ENCODE measurements around the genes NAA25 and TPCN1.

GRCh38 chr12:111413584-111414163 is 8.0 kb downstream of the SH2B3 start:
- RRBS, result no CpG with 5 or more reads among the region's 10 CpGs

DNA sequence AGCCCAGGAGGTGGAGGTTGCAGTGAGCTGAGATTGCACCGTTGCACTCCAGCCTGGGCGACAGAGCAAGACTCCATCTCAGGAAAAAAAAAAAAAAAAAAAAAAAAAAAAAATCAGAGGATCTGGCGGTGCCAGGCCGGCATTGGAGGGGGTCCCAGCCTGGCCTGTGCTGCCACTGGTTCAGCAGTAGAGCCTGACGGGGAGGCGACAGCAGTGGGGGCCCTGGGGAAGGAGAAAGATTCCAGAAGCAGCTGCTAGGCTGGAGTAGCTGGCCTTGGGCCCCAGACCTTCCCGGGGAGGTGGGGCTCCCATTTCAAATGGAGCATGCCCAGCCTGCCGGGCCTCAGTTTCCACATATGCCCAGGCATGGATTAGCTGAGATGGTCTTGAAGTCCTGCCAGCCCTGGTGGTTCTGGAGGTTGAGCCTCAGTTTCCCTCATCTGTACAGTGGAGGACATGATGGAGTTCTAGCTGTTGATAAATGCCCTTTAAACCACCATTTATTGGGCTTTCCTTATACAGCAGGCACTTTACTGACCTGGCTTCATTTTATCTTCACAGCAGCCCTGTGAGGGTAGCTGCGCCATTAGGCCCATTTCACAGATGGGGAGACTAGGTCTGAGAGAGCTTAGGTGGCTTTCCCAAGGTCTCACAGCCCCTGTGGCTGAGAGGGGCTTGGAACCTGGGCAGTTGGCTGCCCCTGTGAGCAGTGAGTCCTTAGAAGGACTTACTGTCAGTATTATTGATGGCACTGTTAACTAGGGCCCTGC is 21.8 kb downstream of the SH2B3 start:
- RRBS, result no CpG with 5 or more reads among the region's 9 CpGs

- RRBS, result no CpG with 5 or more reads among the region's 3 CpGs
Observed at GRCh38 chr12:111664735-111665615, 20.8 kb downstream of the BRAP start.

GRCh38 chr12:111775198-111776554 is 8.9 kb downstream of the ALDH2 start:
- RRBS, result no CpG with 5 or more reads among the region's 22 CpGs

DNA sequence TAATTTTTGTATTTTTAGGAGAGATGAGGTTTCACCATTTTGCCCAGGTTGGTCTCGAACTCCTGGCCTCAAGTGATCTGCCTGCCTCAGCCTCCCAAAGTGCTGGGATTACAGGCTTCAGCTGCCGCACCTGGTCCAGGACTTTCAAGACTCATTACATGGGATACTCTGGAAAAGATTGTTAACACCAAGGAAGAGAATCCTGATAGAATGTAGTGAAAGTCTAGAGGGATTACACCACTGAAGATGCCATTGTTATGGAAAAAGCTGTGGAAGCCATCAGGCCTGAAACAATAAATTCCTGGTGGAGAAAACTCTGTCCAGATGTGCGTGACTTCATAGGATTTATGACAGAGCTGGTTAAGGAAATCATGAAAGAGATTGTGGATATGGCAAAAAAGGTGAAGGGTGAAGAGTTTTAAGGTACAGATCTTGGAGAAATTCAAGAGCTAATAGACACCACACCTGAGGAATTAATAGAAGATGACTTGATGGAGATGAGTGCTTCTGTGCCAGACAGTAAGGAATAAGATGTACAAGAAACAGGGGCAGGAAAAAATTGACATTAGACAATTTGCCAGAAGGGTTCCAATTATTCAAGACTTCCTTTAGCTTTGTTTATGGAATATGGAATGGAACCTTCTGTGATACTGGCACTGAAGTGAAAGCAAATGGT is 9.6 kb downstream of the MAPKAPK5 start:
- RRBS, result no CpG with 5 or more reads among the region's 3 CpGs

DNA sequence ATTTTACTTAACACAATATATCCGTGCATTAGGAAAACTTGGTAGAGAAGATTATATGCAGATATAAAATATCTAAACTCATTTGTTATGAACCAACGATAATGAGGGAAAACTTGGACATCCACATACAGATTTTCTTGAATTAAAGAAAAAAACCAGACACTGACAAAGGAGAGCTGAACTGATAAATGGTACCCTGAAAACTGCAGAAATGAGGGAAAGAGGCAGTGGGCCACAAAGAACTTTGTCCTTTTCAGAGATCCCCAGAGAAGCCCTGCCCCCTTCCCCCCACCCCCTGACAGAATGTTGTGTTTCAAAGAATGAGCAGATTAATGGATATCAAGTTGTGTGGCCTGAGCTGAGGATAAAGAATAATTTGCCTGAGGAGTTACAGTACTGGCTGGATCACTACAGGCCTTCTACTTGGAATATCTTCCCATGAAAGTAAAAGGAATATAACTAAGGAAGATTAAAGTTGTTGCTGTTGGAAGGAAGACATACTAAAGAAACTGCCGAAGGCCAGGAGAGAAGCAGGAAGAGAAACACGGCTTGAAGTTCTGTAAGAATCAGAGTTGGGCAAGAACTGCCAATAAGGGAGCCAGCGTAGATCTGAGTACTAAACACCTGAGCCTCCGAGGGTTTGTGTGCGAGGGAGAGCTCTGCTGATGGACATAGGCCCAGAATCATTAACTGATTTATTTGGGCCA is 56.7 kb downstream of the MAPKAPK5 start:
- RRBS, result no CpG with 5 or more reads among the region's 7 CpGs

DNA sequence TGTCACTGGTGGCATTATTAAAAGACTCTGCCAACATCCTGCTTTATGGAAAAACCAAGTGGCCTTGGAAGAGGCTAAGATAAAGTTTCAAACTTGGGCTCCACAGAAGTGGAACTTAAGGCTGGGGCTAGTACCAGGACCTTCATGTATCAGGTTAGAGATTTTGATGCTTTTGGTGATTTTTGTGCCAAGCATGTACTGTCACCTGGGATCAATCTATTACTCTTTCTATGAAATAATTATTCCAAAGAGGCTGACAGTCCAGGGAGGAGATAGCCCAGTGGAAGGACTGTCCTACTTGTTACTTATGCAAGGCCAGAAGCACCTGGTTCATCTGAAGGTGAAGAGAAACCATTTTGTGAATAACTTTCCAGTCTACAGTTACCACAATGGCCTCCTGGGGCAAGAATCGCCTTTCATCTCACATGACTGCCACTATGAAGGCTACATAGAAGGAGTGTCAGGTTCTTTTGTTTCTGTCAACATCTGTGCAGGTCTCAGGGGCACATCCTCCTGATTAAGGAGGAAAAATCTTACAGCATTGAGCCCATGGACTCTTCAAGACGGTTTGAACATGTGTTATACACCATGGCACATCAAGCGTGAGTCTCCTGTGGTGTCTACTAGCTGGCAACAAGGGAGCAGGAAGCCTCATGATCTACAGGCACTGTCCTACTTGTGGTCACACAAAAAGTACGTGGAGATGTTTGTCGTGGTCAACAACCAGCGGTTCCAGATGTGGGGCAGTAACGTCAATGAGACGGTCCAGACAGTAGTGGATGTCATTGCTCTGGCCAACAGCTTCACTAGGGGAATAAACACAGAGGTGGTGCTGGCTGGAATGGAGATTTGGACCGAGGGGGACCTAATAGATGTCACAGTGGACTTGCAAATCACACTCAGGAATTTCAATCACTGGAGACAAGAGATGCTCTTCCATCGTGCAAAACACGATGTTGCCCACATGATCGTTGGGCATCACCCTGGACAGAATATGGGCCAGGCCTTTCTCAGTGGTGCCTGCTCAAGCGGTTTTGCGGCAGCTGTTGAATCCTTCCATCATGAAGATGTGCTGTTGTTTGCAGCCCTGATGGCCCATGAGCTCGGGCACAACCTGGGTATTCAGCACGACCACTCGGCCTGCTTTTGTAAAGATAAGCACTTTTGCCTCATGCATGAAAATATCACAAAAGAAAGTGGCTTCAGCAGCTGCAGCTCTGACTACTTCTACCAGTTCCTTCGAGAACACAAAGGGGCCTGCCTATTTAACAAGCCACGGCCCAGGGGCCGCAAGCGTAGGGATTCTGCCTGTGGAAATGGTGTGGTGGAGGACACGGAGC is 57.7 kb downstream of the MAPKAPK5 start:
- RRBS, result no CpG with 5 or more reads among the region's 22 CpGs

DNA sequence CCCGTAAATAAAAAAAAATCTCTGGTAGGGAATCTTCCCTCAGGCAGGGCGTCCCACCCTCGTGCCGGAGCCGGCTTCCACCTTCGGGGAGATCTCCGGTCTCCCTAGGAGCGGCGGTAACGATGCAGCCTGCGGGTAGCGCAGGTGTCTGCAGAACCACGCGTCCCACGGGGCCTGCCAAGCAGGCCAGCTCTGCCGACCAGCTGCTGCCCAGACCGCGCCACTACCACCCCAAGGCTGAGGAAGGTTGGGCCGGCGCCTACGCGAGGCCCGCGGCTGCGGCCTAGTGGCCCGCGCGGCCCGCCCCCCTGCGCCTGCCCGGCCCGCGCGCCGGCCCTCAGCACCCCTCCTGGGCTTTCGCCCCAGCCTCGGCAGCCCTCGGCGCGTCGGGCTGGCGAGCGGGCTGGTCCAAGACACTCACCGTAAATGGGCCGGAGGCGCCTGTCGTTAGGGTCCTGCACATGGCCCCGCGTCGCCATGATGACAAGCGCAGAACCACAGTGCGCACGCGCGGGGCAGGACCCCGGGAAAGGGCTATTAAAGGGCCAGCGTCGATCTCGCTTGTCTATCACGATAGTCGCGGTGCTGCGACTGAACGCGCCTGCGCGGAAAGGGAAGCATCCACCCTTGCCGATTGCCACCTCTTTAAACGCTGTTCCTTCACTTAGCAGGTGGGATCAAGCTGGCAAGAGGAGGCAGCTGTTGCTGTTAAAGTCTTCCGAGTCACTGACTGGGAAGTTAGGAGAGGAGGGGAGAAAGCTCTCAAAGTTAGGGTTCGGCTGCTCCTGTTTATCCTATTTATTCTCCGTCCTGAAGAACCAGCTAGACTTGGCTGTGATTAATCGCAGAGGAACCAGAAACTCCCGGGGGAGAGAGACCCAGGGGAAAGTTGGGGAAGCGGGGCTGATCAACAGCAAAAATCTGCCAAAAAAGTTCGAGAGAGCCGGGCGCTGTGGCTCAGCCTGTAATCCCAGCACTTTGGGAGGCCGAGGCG is at the start of gene NAA25:
Gene NAA25, minus strand, starts transcription at position 489 of the 994 bp plus-strand sequence.
- RRBS, result 1% methylated on average over 29 of the region's 80 CpGs

- RRBS, result no CpG with 5 or more reads among the region's 9 CpGs
Observed at GRCh38 chr12:112282754-112283514, 99.3 kb downstream of the HECTD4 start.

- RRBS, result no CpG with 5 or more reads among the region's 3 CpGs
Observed at GRCh38 chr12:112283954-112284712, 98.1 kb downstream of the HECTD4 start.

GRCh38 chr12:112803669-112804045 is 12.1 kb downstream of the RPH3A start:
- RRBS, result no CpG with 5 or more reads among the region's 3 CpGs

GRCh38 chr12:112839356-112839757 is 47.8 kb downstream of the RPH3A start:
- RRBS, result no CpG with 5 or more reads among the region's 2 CpGs

DNA sequence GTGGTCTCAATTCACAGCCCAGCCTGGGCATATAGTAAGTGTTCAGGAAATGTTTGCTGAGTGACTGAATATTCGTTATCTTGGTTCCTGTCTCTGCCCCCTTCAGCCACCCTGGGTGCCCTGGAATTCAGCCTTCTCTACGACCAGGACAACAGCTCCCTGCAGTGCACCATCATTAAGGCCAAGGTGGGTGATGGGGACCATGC is 27.8 kb upstream of the OAS1 start:
- RRBS, result no CpG with 5 or more reads among the region's 2 CpGs

- RRBS, result no CpG with 5 or more reads among the region's 6 CpGs
Observed at GRCh38 chr12:112971491-112972201, 6.7 kb upstream of the OAS2 start.

GRCh38 chr12:113040452-113041179 is 15.9 kb upstream of the DTX1 start:
- RRBS, result no CpG with 5 or more reads among the region's 11 CpGs

GRCh38 chr12:113062110-113062581 is 5.6 kb downstream of the DTX1 start:
- RRBS, result no CpG with 5 or more reads among the region's 4 CpGs

DNA sequence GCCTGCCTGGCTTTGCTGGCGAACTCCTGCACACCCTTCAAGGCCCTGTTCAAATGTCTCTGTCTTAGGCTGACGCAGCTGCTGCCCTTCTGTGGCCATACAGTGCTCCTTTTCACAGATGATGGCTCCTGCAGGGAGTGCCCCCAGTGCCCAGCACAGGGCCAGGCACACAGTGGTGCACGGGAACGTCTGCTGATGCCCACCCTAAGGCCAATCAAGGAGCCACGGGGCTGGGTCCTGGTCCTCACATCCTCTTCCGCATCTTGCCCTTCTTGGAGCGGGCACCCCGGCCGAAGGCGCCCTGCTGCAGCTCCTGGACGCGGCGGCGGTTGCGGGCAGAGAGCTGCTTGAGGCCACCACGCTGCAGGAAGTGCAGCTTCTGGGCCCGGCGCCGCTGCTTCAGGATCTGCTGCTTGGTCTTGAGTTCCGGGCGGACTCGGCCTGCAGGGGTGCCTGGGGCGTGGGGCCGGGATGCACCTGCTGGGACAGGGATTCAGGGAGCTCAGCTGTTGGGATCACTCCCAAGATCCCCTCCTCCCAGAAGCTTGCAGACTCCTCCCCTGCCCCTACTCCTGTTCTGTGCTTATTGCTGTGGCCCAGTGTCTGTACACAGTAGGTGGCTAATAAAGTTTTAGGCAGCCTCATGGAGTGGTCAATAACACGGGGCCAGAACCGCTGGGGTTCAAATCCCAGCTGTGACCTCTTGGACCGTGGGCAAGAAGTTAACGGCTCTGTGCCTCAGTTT is 9.3 kb downstream of the CFAP73 start:
- RRBS, result 95% methylated on average over 12 of the region's 28 CpGs

DNA sequence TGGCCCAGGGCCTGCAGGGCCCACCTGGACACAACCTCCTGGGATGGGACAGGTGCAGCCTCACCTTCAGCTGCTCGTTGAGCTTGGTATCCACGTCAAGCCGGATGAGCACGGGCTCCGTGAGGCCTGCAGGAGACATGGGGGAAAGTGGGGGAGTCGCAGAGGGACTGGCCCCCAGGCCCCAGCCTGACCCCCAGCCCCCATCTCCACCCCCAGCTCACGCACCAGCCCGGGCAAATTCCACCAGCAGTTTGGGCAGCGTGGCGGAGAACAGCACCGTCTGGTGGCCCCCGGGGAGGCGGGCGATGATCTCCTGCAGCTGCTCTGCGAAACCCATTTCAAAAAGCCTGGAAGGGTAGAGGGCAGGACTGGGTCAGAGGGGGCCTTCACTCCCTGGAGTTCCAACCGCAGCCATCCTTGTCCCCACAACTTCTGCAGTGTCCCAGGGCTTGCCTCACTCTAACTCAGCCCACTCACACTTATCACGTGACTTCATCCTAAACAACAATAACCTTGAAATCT is 10.4 kb downstream of the DDX54 start:
- RRBS, result 59% methylated on average over 5 of the region's 17 CpGs

- RRBS, result no CpG with 5 or more reads among the region's 55 CpGs
Observed at GRCh38 chr12:113221209-113221764, at the start of gene TPCN1. TSS of gene TPCN1 (plus strand) at chr12:113221464.

DNA sequence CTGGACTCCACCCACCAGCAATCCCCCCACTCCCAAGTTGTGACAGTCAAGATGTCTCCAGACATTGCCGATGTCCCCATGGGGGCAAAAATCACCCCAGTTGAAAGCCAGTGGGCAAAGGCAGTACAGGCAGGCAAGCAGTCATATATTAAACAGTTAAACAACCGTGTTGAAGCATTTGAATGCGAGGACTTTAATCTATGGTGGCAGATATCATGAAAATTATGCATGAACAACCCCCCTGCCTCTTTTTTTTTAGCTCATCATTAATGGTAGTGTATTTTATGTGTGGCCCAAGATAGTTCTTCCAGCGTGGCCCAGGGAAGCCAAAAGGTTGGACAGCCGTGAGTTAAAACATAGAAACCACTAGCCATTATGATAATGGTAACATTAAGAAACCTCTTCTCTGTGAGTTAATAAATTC is 1.2 kb downstream of the TPCN1 start:
- RRBS, result no CpG with 5 or more reads among the region's 5 CpGs

All from PFSK-1 (cell line).